Endothelial cell of umbilical vein (primary cell): ENCODE measurements around a stretch of chr12.

GRCh38 chr12:115660412-115660985 is 617.0 kb downstream of the MED13L start:
- PRO-cap = no peak
CAGE:
- cytosol, long polyA minus RNA = no peak
- cytosol, long polyA plus RNA = no peak
- long polyA plus RNA = no peak
- nucleus, long polyA minus RNA = no peak
- nucleus, long polyA plus RNA = no peak

- PRO-cap = no peak
CAGE:
- cytosol, long polyA minus RNA = no peak
- cytosol, long polyA plus RNA = no peak
- long polyA plus RNA = no peak
- nucleus, long polyA minus RNA = no peak
- nucleus, long polyA plus RNA = no peak
These were observed 405.8 kb downstream of the MED13L start for GRCh38 chr12:115871571-115872212.

- PRO-cap = no peak
CAGE:
- cytosol, long polyA minus RNA = no peak
- cytosol, long polyA plus RNA = no peak
- long polyA plus RNA = no peak
- nucleus, long polyA minus RNA = no peak
- nucleus, long polyA plus RNA = start-site peak on the minus strand at chr12:116144490-116144633, 26 and 19 reads in 2 replicates
These were observed 133.2 kb downstream of the MED13L start for GRCh38 chr12:116144298-116144628.

GRCh38 chr12:116215579-116216581 is 61.6 kb downstream of the MED13L start:
- PRO-cap = no peak
CAGE:
- cytosol, long polyA minus RNA = no peak
- cytosol, long polyA plus RNA = no peak
- long polyA plus RNA = no peak
- nucleus, long polyA minus RNA = no peak
- nucleus, long polyA plus RNA = no peak

- PRO-cap = no peak
CAGE:
- cytosol, long polyA minus RNA = no peak
- cytosol, long polyA plus RNA = no peak
- long polyA plus RNA = no peak
- nucleus, long polyA minus RNA = no peak
- nucleus, long polyA plus RNA = no peak
These were observed 10.0 kb downstream of the MED13L start for GRCh38 chr12:116267299-116268029.

GRCh38 chr12:116274690-116275324 is 2.7 kb downstream of the MED13L start:
- PRO-cap = no peak
CAGE:
- cytosol, long polyA minus RNA = no peak
- cytosol, long polyA plus RNA = no peak
- long polyA plus RNA = no peak
- nucleus, long polyA minus RNA = start-site peak on the minus strand at chr12:116275005-116275061, 40 reads
- nucleus, long polyA plus RNA = start-site peak on the minus strand at chr12:116274660-116275051, 100 and 32 reads in 2 replicates

GRCh38 chr12:116426173-116426871 is 132.9 kb upstream of the MAP1LC3B2 start:
- PRO-cap = no peak
CAGE:
- cytosol, long polyA minus RNA = no peak
- cytosol, long polyA plus RNA = no peak
- long polyA plus RNA = no peak
- nucleus, long polyA minus RNA = no peak
- nucleus, long polyA plus RNA = no peak

DNA sequence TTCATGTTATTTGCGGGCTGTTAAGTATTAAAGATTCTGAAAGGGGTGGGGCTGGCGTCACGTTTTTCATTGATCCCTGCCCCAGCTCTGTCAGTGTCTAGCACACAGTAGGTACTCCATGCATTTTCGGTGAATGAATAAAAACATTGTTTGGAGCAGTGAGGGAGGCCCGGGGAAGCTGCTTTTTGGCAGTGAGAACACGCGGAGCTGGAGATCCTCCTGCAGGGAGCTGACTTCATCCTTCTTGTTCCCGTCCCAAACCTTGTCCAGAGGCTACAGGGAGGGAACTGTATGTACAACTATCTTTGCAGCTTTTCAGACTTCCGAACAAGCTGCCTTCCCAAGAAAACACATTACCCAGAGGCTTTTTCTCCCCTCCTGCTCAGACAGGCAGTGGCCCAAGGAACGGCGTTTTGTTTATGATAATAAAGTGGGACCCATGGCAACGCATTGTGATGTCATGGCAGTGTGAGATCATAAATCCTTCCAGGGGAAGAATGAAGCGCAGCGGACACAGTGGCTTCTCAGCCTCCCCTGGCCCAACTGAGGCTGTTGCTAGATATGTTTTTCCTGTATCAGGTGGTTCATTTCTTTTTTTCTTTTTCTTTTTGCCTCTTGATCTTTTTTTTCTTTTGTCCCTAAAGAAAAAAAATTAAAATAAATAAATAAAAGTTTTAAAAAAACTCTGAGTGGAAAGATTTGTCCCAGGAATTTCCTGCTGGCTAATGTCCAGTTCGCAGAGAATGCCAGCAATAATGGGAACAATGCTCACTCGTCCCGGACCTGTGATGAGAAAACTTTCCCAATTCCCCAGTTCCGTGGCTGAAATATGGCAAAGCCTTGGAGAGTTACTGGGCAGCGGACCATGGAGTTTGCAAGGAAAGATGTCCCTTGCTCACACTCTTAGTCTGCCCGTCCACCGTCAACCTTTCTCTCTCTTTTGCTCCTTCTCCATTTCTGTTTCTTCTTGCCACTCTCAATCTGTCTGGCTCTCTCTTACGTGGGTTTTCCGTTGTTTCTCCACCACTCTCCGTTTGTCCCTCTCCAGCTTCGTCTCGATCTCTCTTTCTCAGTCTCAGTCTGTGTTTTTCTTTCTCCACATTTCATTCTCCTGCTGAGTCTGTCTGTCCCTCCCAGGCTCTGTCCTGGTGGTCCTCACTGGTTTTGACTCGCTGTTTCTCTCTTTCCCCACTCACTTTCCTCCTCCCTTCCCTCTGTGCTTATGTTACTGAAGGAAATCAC is 103.4 kb upstream of the MAP1LC3B2 start:
- PRO-cap = bidirectional peak, plus-strand start at position 832 of the sequence, minus-strand start at position 329 of the sequence
CAGE:
- cytosol, long polyA minus RNA = no peak
- cytosol, long polyA plus RNA = no peak
- long polyA plus RNA = no peak
- nucleus, long polyA minus RNA = start-site peak on the minus strand centred at position 343 of the sequence, 33 bp wide, 8 reads; start-site peak on the plus strand centred at position 508 of the sequence, 39 bp wide, 9 reads; start-site peak on the plus strand centred at position 845 of the sequence, 27 bp wide, 13 reads
- nucleus, long polyA plus RNA = no peak

DNA sequence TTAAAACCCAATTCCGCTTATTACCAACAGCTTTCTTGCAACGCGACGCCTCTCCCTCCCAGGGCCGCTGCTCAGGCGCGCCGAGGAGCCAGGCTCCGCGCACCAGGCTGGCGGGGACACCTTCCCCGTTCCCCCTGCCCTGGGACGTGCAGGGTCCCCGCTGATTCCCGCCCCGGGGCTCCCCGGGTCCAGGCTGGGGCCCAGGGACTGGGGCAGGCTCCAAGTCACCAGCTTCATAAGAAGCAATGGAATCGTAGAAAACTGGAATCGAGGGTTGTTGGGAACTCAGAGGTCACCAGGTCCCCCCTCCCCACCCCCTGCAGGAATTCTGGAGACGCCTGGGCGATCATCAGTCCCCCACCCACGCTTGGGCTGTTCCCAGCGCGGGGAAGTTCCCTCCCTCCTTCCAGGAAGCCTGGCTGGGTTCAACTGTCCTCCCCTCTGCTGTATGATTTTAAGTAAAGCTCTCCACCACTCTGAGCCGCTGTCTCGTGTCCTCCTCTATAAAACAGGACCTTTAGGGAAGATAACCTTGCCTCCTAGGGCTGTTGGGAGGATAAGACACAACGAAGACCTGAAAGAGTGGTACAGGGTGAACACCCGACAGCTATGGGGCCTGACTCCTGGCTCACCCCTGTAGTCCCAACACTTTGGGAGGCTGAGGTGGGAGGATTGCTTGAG is 50.4 kb upstream of the MAP1LC3B2 start:
- PRO-cap = no peak
CAGE:
- cytosol, long polyA minus RNA = no peak
- cytosol, long polyA plus RNA = no peak
- long polyA plus RNA = no peak
- nucleus, long polyA minus RNA = no peak
- nucleus, long polyA plus RNA = no peak

DNA sequence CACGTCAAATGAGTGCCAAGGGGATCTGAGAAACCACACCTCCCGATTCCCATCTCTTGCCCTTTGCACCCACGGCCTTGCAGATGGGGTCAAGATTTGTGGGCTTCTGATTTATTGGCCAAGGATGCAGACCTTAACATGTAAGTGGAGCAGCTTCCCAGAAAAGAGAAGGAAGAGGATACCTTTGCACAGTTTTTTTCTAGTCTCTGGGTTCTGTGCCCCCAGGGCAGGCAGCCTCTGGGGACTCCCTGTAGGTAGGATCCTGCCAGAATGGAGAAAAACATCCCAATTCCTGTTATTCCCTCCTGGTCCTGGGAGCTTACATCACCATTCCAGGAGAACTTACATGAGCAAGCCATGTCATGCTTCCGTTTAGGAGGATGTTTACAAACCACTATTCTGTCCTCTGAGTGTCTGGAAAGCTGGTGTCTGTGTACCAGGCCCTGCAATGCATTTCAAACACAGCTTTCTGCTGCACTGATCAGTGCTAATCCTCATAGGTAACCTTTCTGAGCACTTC is 20.0 kb upstream of the MAP1LC3B2 start:
- PRO-cap = no peak
CAGE:
- cytosol, long polyA minus RNA = no peak
- cytosol, long polyA plus RNA = no peak
- long polyA plus RNA = no peak
- nucleus, long polyA minus RNA = no peak
- nucleus, long polyA plus RNA = no peak

DNA sequence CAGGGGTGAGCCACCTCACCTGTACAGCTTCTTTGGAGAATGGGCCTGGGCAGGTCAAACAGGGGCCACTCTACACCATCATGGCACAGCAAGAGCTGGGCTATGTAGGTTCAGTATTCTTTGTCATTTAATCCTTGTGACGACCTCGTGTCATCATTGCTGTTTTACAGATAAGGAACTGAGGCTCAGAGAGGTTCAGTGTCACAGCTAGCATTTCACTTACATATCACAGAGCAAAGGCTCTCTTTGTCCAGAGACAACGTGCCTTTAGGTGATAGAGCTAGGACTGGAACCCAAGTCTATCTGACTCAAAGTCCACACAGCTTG is 804 bp upstream of the MAP1LC3B2 start:
- PRO-cap = no peak
CAGE:
- cytosol, long polyA minus RNA = no peak
- cytosol, long polyA plus RNA = no peak
- long polyA plus RNA = no peak
- nucleus, long polyA minus RNA = no peak
- nucleus, long polyA plus RNA = no peak

- PRO-cap = no peak
CAGE:
- cytosol, long polyA minus RNA = no peak
- cytosol, long polyA plus RNA = no peak
- long polyA plus RNA = no peak
- nucleus, long polyA minus RNA = no peak
- nucleus, long polyA plus RNA = no peak
These were observed 79.4 kb downstream of the SPRING1 start for GRCh38 chr12:116658224-116659122.

GRCh38 chr12:116818002-116818834 is 63.0 kb downstream of the HRK start:
- PRO-cap = no peak
CAGE:
- cytosol, long polyA minus RNA = no peak
- cytosol, long polyA plus RNA = no peak
- long polyA plus RNA = no peak
- nucleus, long polyA minus RNA = no peak
- nucleus, long polyA plus RNA = no peak

GRCh38 chr12:116975100-116975870 is 64.5 kb downstream of the FBXW8 start:
- PRO-cap = no peak
CAGE:
- cytosol, long polyA minus RNA = no peak
- cytosol, long polyA plus RNA = no peak
- long polyA plus RNA = no peak
- nucleus, long polyA minus RNA = no peak
- nucleus, long polyA plus RNA = no peak

- PRO-cap = no peak
CAGE:
- cytosol, long polyA minus RNA = no peak
- cytosol, long polyA plus RNA = no peak
- long polyA plus RNA = no peak
- nucleus, long polyA minus RNA = no peak
- nucleus, long polyA plus RNA = no peak
These were observed 30.1 kb downstream of the TESC start for GRCh38 chr12:117069026-117069693.

DNA sequence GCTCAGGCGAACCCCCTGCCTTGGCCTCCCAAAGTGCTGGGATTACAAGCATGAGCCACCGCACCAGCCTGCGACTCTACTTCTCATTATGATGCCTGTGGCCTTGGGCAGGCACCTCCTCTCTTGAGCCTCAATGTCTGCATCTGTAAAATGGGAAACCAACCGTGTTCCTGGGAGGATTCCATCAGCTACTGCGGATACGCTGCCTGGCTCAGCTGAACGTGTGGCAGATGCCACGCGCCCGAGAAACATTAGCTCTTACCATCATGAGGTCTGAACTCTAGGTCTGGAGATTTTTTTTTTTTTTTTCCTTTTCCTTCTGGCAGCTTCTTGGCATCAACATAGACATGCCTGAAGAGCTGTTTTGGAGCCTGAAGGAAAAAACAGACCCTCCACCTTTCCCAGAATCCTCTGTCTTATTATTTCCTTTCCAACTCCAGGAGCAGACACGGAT is 5.7 kb downstream of the TESC start:
- PRO-cap = no peak
CAGE:
- cytosol, long polyA minus RNA = no peak
- cytosol, long polyA plus RNA = no peak
- long polyA plus RNA = no peak
- nucleus, long polyA minus RNA = no peak
- nucleus, long polyA plus RNA = no peak

GRCh38 chr12:117178361-117178921 is 11.8 kb downstream of the FBXO21 start:
- PRO-cap = no peak
CAGE:
- cytosol, long polyA minus RNA = no peak
- cytosol, long polyA plus RNA = no peak
- long polyA plus RNA = no peak
- nucleus, long polyA minus RNA = no peak
- nucleus, long polyA plus RNA = no peak

DNA sequence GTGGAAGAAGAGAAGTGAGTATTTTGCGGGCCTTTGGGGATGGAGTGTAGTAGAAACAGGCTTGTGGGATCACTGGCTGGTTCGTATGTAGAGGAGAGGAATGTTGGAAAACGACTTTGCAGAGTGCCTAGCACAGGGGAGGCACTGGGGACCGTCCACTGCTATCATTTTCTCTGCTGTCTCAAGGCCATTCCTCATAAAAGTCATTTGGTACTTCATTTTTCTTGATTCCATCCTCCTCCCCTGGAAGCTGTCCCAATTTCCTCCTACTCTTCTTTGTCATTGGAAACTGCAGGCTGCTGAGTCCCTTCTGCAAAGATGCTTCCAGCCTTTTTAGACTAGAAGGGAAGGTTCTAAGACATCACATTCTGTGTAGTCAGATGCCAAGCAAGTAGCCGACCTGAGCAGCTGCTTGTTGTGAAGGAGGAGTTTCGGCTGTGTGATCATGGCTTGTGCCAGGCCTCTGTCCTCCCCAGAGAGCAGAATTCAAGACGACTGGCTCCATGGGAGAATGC is 8.6 kb downstream of the RFC5 start:
- PRO-cap = no peak
CAGE:
- cytosol, long polyA minus RNA = no peak
- cytosol, long polyA plus RNA = no peak
- long polyA plus RNA = no peak
- nucleus, long polyA minus RNA = no peak
- nucleus, long polyA plus RNA = no peak

GRCh38 chr12:118052194-118053033 is 8.6 kb downstream of the WSB2 start:
- PRO-cap = bidirectional peak, plus-strand start at chr12:118052783, minus-strand start at chr12:118052577
CAGE:
- cytosol, long polyA minus RNA = no peak
- cytosol, long polyA plus RNA = no peak
- long polyA plus RNA = no peak
- nucleus, long polyA minus RNA = no peak
- nucleus, long polyA plus RNA = no peak

DNA sequence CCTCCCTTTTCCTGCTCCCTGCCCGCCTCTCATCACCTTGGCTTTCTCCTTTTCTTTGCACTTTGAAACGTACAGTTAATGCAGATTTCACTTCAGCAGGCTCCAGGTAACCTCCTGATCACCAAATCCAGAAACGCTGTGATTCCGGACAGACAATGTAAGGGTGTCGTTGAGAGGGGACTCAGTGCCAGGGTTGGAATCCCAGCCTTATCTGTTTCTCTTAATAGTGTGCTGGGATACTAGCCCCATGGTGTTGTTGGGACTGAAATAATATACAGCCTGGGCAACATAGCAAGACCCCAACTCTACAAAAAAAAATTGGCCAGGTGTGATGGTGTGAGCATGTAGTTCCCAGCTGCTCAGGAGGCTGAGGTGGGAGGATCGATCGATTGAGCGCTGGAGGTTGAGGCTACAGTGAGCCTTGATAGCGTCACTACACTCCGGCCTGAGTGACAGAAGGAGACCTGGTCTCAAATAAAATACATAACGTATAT is 1.2 kb downstream of the PEBP1 start:
- PRO-cap = no peak
CAGE:
- cytosol, long polyA minus RNA = no peak
- cytosol, long polyA plus RNA = no peak
- long polyA plus RNA = no peak
- nucleus, long polyA minus RNA = no peak
- nucleus, long polyA plus RNA = no peak